ENCODE measurements around the genes NOSIP, PRR12, SCAF1, AKT1S1 and IZUMO2.

- RRBS = no CpG with 5 or more reads among the region's 27 CpGs
Observed at GRCh38 chr19:49158066-49158573, 528 bp downstream of the TRPM4 start.

DNA sequence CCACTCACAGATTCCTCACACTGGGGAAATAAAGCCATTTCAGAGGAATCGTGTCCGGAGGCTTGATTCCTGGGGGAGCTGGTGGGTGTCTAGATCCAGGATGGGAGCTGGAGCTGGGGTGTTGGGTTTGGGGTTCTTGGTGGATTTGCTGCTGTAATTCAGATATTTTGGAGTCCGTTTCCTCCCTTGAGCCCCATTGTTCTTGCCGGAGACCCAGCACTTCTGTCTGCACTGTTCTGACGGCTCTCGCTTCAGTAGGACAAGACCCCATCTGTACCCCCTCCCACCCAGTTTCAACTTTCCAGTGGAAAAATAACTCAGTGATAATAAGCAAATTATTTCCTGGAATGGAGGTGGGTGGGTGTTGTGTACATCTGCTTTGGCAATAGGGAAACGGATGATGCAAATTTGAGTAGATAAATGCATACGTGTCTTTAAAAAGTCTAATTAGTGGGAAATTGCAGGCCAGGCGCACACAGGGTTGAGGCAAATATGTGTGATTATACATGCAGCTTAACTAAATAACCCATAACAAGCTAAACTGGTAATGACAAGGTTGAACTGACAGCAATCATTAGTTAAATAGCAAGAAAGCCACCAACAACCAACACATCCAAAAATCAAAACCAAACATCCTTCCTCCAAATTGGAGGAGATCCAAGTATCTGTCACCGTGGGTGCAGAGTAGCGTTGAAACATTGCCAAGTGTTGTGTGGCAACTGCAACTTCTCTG is 54.4 kb downstream of the TRPM4 start:
- RRBS = no CpG with 5 or more reads among the region's 11 CpGs

- RRBS = 6% methylated on average over 7 of the region's 22 CpGs
Observed at GRCh38 chr19:49426119-49426580, 962 bp downstream of the GFY start.

DNA sequence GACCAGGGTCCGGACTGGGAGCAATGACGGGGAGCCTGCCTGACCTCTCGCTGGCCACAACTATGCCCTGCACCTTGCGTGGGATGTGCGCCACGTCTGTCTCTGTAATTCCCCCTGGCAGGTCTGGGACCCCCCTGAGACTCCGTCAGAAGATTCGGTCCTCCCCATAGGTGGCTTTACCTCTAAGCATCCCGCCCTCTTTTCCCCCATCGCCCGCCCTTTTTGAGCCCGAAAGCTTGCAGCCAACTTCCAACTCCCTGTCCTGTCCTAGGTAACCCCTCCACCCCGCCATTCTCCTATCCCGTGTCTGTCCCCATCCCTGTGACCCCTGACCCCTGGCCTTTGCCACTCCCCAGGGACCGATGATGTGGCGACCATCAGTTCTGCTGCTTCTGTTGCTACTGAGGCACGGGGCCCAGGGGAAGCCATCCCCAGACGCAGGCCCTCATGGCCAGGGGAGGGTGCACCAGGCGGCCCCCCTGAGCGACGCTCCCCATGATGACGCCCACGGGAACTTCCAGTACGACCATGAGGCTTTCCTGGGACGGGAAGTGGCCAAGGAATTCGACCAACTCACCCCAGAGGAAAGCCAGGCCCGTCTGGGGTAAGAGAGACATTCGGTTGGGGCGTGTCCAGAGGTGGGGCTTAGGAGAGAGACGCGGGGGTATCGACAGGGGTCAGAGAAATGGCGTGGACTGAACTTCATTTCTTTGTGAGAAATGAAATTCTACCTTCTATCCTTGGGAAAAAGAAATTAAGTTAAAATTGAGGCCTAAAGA is 497 bp downstream of the RCN3 start:
- RRBS = no CpG with 5 or more reads among the region's 33 CpGs

GRCh38 chr19:49558518-49559084 is 21.8 kb downstream of the NOSIP start:
- RRBS = no CpG with 5 or more reads among the region's 11 CpGs

- RRBS = 3% methylated on average over 7 of the region's 24 CpGs
Observed at GRCh38 chr19:49580387-49580898, at the start of gene NOSIP. Gene NOSIP, minus strand, starts transcription at chr19:49580556.

GRCh38 chr19:49590954-49591362 is at the start of gene PRR12:
Gene PRR12, plus strand, starts transcription at chr19:49591182.
- RRBS = 3% methylated on average over 9 of the region's 36 CpGs

GRCh38 chr19:49641514-49642406 is at the start of gene SCAF1:
Gene SCAF1, plus strand, starts transcription at chr19:49642209.
- RRBS = 3% methylated on average over 50 of the region's 86 CpGs

DNA sequence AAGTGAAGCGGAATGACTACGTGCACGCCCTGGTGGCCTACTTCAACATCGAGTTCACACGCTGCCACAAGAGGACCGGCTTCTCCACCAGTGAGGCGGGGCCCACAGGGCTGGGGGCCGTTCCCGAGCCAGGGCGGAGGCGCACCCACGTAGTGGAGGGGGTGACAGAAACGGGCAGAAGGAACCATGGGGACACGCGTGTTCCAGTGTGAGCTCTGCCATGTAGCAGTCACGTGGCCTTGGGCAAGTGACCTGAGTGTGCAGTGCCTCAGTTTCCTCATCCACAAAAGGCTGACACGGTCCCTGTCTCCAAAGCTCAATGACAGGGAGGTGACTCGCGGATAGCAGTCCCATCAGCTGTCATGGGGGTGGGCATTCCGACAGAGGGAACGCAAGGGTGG is 3.2 kb upstream of the ADM5 start:
- RRBS = no CpG with 5 or more reads among the region's 21 CpGs

DNA sequence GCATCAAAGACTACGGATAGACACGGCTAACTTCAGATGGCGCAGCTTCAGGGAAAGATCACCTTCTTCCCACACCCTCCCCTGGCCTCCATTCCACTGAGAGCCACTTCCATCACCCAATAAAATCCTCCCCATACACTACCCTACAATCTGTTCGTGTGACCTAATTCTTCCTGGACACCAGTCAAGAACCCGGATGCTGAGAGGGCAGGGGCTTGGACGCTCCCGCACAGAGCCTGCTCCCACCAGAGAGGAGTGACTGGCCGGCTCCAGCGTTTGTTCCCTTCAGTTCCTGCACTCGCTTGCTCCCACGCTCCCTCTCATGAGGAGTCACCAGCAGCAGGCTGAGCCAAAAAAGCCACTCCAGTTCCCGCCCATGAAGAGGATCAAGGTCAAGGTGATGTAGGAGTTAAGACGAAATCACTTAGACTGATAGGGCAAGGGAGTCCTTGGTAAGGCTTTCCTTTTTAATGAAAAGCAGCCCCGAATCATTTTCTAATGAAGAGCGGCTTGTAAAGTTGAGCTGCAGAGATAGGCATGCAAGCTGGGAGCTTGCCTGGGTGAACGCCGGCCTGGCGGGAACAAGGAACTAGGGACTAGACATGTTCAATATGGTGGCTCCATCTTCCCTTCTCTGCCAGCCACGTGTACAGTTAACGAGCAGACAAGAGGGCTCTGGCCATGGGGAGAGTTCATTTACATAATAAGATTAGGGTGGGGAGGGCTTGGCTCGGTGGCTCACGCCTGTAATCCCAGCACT is 35.6 kb downstream of the TSKS start:
- RRBS = no CpG with 5 or more reads among the region's 22 CpGs

DNA sequence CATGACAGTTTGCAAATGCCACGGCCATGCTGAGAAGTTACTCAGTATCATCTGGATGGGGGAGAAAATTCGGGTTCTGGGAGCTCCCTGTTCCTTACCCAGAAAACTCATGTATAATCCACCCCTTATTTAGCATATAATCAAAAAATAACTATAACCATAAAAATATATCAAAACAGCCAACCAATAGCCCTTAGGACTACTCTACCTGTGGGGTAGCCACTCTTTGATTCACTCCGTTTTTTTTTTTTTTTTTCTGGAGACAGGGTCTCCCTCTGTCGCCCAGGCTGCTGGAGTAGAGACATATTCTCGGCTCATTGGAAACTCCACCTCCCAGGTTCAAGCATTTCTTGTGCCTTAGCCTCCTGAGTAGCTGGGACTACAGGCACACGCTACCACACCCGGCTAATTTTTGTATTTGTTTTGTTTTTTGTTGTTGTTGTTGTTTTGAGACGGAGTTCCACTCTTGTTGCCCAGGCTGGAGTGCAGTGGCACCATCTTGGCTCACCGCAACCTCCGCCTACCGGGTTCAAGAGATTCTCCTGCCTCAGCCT is 34.5 kb downstream of the TSKS start:
- RRBS = no CpG with 5 or more reads among the region's 11 CpGs

DNA sequence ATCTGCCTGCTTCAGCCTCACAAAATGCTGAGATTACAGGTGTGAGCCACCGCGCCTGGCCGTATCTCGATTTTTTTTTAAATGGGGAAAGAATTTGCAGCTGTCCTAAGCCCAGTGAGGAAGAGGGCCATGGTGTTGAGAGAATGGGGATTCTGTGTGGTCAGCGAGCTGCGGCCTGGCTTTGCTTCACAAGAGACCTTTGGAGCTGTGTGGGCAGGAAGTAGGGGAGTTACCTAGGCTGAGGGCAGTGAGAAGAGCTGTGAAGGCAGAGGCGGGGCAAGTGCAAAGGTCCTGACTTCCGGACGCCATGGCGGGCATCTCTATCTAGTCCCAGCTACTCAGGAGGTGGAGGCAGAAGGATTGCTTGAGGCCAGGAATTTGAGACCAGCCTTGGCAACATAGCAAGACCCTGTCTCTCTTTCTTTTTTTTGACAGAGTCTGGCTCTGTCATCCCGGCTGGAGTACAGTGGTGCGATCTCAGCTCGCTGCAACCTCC is 4.9 kb downstream of the AP2A1 start:
- RRBS = no CpG with 5 or more reads among the region's 13 CpGs

DNA sequence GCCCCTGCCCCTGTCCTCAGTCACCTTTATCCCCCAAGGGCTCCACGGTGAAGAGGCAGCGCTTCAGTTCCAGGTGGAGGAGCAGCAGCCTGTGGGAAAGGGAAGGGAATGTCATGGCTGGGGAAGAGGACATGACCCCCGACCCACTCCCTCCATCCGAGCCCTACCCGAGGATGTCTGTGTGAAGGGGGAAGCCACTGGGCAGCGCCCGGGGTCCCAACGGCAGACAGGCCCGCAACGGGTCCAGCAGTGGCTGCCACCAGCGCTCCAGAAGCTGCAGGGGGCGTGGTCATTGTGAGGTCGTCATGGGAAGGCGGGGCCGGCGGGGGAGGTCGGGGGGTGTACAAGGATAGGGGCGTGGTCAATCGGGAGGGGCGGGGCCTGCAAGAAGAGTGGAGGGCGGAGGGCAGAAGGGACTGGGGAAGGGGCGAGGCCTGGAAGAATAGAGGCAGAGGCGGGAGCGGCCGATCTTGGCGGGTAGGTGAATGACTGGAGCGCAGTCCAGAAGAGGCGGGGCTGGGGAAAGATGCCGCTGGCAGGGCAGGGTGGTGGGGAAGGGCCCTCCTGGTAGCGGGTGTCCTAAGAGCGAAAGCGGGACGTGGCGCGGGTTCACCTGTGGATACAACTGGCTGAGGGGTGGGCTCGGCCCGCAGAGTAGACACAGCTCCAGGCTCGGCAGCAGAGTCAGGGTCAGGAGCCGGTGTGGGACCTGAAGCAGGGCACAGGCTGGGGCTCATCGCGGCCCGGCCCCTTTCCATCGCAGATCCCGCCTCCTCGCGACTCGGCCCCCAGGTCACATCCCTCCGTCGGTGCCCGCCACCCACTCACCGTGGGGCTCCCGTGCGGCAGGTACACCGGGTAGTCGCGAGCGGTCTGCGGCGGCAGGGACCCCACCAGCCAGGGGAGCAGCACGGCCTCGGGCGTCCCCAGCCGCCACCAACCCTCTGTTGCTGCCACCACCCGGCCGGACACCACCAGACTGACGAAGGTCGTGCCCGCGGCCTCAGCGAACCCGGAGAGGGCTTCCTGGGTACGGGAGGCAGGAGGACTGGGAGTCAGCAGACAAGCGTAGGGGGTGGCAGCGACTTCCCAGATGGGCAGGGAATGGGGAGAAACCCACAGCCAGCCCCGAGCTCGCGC is 4.2 kb downstream of the FUZ start:
- RRBS = 3% methylated on average over 26 of the region's 77 CpGs

DNA sequence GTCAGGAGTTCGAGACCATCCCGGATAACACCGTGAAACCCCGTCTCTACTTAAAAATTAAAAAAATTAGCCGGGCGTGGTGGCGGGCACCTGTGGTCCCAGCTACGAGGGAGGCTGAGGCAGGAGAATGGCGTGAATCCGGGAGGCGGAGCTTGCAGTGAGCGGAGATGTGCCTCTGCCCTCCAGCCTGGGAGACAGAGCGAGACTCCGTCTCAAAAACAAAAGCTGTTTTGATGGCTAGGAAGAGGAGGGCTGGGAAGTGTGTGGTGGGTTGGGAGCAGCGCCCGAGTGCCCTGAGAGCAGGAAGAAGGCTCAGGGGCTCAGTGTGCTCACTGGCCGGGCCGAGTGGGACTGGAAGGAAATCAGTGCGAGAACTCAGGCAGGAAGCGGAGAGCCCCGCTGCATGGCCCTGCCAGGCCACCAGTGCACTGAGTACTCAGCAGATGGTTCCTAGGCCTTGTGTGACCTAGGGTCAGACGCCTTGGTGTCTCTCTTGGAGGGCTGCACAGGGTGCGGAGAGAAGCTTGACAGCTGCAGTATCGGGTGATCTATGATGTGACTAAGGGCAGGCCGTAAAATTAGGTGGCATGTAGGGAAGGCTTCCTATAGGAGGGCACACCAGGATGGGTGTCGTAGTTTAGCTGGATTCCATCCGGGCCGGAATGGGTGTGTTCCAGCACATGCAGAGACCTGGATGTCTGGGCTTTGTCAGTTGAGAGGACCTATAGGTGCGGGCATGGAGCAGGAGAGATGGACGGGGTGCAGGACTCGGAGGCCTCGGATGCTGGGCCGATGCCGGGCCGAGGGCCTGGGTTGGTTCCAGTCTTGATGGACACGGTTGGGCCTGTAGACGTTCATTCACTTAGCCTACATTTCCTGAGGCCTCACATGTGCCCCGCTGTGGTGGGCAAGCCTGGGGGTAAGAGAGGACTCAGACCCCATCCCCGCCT is 8.3 kb downstream of the MED25 start:
- RRBS = no CpG with 5 or more reads among the region's 39 CpGs

GRCh38 chr19:49877222-49877584 is at the start of gene AKT1S1:
Gene AKT1S1, minus strand, starts transcription at chr19:49877355.
- RRBS = 3% methylated on average over 5 of the region's 22 CpGs

GRCh38 chr19:49894886-49895742 is 1.6 kb downstream of the IL4I1 start:
- RRBS = no CpG with 5 or more reads among the region's 20 CpGs

GRCh38 chr19:50050728-50051422 is 25.1 kb downstream of the ZNF473 start:
- RRBS = 7% methylated on average over 4 of the region's 46 CpGs

- RRBS = no CpG with 5 or more reads among the region's 20 CpGs
Observed at GRCh38 chr19:50137045-50137573, 26.0 kb downstream of the IZUMO2 start.

DNA sequence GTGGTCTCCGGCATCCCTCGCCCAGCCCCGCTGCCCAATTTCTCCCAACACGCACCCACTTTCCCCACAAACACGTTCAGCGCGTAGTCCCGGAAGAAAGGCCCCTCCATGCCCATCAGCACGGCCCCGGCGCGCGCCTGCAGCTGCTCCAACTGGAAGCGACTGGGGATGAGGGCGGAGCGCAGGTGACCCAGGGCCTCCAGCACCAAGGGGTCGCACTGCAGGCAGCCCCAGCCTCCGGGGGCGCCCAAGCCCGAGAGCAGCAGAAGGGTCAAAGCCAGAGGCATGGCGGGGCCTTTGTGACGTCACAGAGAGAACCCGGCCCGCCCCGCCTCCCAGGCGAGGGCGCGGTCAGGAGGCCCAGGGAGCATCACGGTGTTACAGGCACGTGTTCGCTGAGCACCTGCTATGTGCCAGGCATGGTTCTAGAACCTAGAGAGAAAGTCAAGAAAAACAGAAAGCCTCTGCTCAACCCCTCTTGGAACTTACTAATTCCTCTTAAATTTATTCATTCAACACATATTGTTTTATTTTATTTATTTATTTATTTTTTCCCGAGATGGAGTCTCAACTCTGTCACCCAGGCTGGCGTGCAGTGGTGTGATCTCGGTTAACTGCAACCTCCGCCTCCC is at the start of gene IZUMO2:
Gene IZUMO2, minus strand, starts transcription at position 374 of the 632 bp plus-strand sequence.
- RRBS = 9% methylated on average over 19 of the region's 35 CpGs

DNA sequence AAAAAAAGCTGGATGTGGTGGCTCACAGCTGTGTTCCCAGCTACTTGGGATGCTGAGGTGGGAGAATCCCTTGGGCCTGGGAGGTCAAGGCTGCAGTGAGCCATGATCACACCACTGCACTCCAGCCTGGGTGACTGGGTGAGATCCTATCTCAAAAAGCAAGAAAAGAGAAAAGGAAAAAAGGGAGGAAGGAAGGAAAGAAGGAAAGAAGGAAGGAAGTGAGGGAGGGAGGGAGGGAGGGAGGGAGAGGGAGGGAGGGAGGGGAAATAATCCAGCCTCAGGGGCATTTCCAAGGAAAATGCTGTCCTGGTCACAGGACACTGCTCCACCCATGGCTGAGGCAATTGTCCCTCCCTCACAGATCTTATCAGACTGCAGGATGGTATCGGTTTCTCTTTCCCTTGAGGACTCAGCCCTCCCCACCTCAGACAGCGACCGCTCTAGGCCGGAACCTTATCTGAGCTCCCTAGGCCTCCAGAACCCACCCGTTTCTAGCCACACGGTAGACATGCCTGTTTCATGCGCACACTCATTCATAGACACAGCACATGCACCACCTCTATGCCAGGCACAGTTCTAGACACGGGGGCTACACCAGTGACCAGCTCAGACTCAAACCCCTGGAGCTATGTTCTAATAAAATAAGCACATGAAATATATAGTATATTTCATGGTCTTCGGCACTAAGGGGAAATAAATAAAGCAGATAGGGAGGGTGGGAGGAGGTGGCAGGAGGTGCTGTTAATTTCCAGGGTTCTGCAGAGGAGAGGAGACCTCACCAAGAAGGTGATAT is 10.0 kb upstream of the IZUMO2 start:
- RRBS = no CpG with 5 or more reads among the region's 9 CpGs